Mammary epithelial cell (primary cell): ENCODE measurements around a stretch of chr11.

GRCh38 chr11:119460623-119460974 is 37.6 kb upstream of the THY1 start:
- CAGE, long polyA plus RNA, result no peak
- RRBS, result no CpG with 5 or more reads among the region's 4 CpGs

DNA sequence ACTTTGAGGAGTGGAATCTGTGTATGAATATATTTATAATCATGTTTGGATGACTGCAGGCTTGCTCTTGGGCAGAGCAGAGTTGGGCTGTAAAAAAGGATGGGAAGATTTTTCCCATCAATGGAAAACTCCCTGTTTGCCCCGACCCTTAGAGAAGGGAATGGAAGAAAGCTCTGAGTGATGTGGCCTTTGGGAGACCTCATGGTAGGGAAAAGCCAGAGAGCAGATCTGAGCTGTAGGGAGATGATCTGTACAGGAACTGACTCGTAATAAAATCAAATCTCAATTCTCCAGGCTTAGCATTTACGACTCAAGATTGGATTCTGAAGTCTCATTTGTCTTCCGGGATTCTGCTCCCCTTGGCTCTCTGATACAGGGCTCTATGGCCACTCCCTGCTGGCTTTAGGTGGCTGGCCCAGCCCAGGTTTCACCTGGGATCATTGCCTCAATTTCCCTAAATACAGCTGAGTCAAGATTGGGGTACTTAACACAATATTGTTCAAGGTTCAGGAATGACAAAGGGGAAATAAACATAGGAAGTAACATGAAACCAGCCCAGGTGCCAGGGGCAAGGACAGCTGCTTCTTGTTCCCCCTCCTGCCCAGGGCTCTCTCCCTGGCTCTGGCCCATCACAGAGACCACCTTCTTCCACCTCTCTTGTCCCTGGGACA is 38.3 kb upstream of the THY1 start:
- CAGE, long polyA plus RNA, result no peak
- RRBS, result no CpG with 5 or more reads among the region's 4 CpGs

GRCh38 chr11:119492395-119492663 is 69.4 kb upstream of the THY1 start:
- CAGE, long polyA plus RNA, result no peak
- RRBS, result no CpG with 5 or more reads among the region's 6 CpGs

DNA sequence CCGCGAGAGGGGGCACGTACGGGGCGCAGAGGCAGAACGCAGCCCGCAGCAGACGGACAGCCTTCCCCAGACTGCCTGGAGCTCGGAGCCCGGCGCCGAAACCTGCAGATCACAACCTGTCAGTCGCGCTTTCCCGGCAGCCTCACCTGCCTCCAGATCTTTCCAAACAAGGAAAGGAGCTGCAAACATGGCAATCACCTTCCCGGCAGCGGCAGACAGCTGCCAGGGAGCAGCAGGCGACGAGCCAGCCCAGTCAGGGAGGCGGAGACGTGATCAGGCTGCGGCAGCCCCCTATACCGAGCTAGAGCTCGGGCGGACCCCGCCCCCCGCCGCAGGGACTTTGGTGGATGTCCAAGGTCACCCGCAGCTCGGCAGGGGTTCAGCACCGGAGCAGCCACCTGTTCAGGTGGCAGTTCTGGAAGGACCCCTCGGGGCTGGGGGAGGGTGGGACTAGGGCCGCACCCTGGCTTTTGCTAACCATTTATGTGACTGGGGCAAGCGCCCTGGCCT is 143.9 kb downstream of the NECTIN1 start:
- CAGE, long polyA plus RNA, result no peak
- RRBS, result 6% methylated on average over 9 of the region's 34 CpGs

DNA sequence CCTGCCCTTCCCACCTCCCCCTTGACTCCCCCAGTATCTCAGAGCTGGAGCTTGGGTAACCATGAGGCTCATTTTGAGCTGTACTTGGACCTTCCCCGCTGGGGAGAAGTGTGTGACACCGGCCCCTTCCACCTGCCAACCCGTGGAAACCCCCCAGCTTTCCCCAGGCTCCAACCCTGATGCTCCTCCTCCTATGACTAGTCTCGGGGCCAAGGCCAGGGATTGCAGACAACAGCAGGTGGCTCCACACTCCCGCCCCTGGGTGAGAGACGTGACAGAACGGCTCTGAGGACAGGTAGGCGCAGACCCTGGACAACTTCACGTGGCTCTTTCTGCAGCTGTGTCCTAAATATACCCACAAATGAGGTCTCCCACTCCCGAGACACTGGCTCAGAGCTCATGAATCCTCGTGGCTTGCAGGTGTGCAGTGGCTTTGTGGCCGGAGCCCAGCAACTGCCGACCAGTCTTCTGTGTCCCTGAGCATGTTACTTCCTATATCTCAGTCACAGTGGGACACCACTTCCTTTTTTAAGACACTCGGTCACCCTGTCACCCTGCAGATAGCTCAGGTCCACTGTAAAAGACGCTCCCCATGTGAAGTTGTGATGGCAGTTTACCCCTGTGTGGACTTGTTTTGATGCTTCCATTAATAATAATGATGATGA is 55.2 kb downstream of the NECTIN1 start:
- CAGE, long polyA plus RNA, result no peak
- RRBS, result no CpG with 5 or more reads among the region's 15 CpGs

DNA sequence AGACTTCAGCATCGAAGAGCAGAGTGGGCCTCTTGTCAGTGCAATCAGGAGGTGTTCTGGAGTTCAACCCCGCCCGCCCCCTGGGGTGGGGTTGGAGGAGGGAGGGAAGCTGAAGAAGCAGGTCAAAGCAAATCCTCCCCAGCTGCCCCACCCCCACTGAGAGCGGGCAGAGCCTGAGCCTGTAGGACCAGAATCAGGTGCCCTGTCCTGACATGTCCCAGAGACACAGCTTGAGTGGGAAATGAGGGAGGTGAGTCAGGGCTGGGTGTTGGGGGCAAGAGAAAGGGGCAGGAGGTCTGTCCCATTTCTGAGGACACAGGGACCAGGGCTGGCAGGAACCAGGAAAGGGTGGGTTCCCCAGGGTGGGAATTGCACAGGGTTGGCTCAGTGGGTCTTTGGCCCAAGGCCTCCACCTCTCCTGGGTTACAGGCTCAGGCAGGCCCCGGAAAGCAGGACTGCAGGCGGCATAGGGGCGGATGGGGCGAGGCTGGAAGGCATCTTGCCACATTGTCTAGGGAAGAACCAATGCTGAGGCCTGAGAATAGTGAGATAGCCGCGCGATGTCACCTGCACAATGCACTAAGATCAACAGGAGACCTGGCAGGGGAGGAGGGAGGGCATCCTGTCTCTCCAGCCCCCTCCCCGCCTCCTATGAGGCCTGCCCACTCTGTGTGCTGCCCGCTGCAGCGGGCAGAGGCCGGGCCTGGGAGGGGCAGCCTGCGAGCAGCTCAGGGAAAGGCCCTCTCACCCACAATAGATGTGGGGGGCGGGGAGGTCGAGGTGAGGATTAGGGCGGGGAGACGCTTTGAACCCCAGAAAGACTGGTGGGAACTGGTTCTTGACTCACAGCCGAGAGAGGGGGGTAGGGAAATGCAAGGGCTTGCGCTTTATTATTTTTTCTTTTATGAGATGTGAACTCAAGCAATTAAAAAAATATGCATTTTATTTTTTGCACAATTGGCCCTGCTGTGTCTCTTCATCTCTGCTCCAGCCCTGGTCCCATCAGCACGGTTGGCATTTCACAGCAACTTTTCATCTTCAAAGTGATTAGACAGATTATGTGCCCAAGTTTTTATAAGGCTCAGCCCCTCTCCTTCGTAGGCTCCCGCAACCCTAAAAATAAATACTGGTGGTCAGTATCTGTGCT is 32.3 kb downstream of the NECTIN1 start:
- CAGE, long polyA plus RNA, result no peak
- RRBS, result no CpG with 5 or more reads among the region's 25 CpGs

DNA sequence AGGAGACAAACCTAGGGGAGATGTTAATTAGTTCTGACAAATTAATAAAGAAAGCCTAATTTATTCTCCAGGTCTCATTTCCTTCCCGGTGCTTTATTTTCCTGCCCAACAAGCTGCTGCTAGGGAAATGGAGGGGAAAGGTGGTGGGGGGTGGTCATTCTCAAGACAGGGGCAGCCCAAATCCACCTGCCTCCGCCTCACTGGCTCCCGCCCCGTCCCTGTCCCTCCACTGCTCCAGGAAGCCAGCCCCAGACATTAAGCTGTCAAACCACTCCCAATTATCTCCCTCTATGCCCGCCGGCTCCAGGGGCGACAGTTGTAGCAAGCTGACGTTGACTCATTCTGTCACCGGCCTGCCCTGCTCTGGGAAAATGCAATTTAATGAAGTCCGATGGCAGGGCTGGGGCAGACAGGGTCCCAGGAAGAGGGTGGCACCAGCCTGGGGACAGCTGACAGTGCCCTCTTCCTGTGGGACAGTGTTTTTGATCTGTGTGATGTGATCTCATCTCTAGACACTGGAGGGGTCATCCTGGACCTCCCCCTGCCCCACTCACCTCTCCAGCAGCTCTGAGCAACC is 27.3 kb downstream of the NECTIN1 start:
- CAGE, long polyA plus RNA, result no peak
- RRBS, result 7% methylated on average over 3 of the region's 10 CpGs

- CAGE, long polyA plus RNA, result no peak
- RRBS, result no CpG with 5 or more reads among the region's 13 CpGs
Observed at GRCh38 chr11:119709525-119710173, 19.4 kb downstream of the NECTIN1 start.

GRCh38 chr11:119723662-119724371 is 5.2 kb downstream of the NECTIN1 start:
- CAGE, long polyA plus RNA, result no peak
- RRBS, result no CpG with 5 or more reads among the region's 8 CpGs

DNA sequence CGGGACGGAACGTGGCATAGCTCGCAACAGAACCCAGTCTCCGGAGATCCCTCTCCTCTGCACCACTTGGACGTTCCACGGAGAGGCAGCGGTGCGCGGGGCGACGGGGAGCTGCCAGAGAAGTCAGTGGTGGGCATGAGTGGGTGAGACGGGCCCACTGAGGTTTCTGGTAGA is 572 bp upstream of the NECTIN1 start:
- CAGE, long polyA plus RNA, result no peak
- RRBS, result 0% methylated on average over 1 of the region's 13 CpGs

- CAGE, long polyA plus RNA, result no peak
- RRBS, result no CpG with 5 or more reads among the region's 15 CpGs
Observed at GRCh38 chr11:120123689-120124285, 14.1 kb downstream of the TRIM29 start.

- CAGE, long polyA plus RNA, result no peak
- RRBS, result under 1% methylated on average over 1 of the region's 15 CpGs
Observed at GRCh38 chr11:120169489-120169867, 31.6 kb upstream of the TRIM29 start.

GRCh38 chr11:120207796-120208583 is 2.8 kb upstream of the OAF start:
- CAGE, long polyA plus RNA, result no peak
- RRBS, result no CpG with 5 or more reads among the region's 19 CpGs

DNA sequence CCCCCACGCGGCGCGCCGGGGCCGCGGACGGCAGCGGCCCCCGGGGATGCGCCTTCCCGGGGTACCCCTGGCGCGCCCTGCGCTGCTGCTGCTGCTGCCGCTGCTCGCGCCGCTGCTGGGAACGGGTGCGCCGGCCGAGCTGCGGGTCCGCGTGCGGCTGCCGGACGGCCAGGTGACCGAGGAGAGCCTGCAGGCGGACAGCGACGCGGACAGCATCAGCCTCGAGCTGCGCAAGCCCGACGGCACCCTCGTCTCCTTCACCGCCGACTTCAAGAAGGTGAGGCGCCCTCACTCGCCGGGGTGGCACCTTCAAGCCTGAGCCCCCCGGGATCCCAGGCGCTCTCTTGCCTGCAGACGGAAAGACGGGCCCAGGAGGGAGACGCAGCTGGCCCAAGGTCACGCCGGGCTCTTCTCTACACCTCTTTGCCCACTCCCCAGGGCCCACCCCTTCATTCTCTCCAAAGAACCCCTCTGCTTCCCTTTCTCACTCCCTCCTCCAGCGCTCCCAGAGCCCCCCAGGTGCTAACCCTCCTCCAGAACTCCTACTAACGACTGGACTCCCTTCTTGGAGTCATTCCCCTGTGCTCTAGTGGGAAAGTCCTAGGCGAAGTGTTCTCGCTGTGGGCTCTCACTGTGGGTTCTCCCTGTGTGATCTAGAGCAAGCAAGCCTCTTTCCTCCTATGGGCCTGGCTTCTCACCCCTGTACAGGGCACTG is 559 bp downstream of the OAF start:
- CAGE, long polyA plus RNA, result no peak
- RRBS, result 5% methylated on average over 22 of the region's 55 CpGs

- CAGE, long polyA plus RNA, result no peak
- RRBS, result no CpG with 5 or more reads among the region's 11 CpGs
Observed at GRCh38 chr11:120211949-120212597, 1.2 kb downstream of the OAF start.

DNA sequence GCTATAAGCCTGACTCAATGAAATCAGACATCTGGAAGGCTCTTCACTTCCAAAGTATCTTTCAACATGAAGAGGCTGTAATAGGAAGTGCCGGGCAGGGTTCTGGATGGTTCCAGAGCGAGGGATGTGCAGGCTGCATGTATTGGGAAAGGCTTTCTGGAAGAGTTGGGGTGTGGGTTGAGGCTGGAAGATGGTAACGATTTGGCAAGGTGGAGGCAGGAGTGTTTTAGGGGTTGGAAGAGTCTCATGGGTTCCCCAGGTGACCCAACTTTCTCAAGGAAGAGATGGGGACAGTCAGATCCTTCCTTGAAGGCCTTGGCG is 9.5 kb upstream of the POU2F3 start:
- CAGE, long polyA plus RNA, result no peak
- RRBS, result no CpG with 5 or more reads among the region's 4 CpGs

GRCh38 chr11:120271505-120272042 is 31.6 kb downstream of the POU2F3 start:
- CAGE, long polyA plus RNA, result no peak
- RRBS, result no CpG with 5 or more reads among the region's 9 CpGs

DNA sequence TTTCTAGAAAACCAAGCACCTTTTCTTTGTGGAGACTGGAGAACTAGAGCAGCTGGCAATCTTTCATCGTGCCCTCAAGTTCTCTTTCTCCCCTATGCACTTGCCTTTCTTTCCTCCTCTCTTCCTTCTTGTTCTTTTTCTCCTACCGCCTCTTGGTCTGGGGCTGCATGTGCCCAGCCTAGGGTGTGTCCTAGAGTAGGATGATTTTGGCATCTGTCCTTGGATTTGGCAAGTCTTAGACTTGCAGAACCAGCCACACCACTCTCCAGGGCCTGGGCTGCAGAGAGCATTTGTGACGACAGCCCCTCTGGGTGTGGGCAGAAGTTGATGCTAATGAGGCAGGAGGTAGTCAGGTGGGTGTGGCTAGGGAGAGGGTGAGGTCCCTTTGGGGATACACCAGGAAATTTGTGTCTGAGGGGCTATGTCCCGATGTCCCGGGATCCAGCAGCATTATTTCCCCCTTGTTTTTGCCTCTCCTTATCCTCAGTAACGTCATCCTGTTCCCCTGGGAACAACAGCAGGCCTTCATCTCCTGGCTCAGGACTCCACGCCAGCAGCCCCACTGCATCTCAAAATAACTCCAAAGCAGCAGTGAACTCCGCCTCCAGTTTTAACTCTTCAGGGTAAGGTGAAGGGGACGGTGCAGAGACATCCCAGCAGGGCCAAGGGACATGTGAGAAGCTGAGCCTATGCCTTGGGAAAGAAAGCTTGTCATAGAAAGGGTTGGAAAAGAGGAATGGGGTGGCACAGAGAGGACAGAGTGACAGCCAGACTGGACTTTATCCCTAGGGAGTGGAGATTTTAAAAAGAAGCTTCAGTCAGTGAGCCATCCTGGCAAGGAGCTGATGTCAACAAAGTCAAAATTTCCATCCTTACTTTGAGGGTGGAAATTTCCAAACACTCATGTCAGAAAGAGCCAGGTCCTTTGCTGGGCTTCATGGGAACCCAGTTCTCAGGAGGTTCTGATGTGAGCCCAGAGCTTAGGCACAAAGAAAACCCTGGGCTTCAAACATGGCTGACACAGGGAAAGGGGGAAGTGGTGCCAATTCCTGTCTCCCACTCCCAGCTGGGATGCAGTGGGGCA is 8.0 kb upstream of the TLCD5 start:
- CAGE, long polyA plus RNA, result no peak
- RRBS, result no CpG with 5 or more reads among the region's 9 CpGs

DNA sequence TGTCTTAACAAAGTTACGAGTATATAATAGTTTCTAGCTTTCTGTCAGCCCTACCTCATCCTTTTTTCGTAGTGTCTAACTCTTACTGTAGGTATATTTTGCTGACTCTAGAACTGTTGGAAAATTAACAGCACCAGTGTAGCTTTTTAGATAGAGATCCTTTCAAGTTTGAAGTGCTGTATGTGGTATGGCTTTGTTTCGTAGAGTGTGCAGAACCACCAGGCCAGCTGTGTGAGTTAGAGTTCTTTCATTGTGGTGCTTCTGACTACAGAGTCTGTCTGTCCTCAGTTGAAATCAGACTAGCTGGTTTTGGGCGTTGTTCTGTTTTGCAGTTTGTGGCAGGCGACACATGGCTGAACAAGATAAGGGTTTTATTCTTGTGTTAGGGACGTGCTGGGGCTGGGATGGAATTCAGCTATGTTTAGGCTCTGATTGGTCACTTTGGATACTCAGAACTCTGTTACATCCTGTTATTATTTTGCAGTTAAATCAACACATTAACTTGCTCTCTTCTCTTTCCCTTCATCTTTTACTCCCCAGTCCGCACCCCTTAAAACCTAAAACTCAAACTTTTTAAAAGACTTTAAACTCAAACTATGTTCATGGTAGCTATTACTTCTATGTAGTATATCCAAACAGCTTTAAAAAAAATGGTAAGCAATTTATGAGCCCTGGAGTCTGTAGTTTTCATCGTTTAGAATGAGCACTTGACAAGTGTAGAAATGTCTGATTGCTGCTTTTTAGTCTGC is 3.3 kb downstream of the ARHGEF12 start:
- CAGE, long polyA plus RNA, result no peak
- RRBS, result no CpG with 5 or more reads among the region's 8 CpGs

DNA sequence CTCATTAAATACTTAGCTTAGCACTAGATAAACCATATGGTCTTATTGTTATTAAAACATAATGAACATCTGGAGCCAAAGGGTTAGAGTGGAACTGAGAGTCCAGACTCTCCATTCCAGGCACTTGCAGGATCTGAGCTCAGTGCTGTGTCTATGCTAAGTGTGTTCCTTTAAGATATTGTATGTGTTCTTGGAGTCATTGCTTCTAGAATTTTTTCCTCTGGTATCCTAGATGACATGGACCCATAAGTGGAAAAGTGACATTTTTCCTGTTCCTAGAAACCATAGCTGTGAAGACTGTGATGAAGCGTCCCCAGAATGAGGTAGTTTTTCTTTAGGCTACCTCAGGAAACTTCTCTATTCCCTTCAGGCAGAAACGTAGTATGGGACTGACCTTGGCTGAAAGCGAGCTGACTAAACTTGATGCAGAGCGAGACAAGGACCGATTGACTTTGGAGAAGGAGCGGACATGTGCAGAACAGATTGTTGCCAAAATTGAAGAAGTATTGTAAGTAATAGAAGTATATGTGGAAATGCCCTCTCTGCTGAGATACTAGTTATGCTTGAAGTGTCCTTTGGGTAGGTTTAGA is 64.9 kb upstream of the GRIK4 start:
- CAGE, long polyA plus RNA, result no peak
- RRBS, result no CpG with 5 or more reads among the region's 6 CpGs